GM06990 (cell line): Measurements from ENCODE around the gene ALPI.

DNA sequence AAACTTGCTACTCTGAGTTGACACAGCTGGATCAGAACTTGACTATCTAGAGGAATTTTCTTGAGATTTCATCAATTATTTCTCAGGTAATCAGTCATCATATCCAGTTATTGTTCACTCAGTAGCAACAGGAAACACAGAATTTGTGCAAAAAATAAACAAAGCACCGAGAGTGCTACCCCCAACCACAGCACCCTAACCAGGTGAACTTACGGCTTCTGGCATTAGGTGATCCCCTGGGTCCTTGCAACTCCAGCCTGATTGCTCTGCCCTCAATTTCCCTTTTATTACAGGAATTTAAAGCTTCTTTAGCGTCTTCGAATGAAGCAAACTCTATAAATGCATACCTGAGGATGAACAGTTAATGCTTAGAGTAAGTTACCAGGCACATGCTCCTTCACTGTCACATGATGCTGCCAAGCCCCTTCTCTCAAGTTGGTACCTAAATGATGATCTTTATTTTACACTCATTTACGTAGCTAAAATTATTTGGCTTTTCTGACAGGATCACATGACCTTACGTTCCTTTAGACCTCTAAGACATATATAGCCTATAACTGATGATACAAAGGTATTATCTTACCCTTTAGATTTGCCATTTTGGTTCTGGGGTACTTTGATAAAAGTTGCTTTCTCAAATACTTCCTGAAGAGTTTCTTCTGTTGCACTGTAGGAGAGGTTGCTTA lies 7.7 kb downstream of the NCL start:
- RRBS: no CpG with 5 or more reads among the region's 6 CpGs

- RRBS: no CpG with 5 or more reads among the region's 4 CpGs
Observed at GRCh38 chr2:231463019-231463565, 1.2 kb downstream of the NCL start.

GRCh38 chr2:231542093-231542540 lies 11.9 kb upstream of the NMUR1 start:
- RRBS: no CpG with 5 or more reads among the region's 3 CpGs

GRCh38 chr2:231646241-231646913 lies 53.7 kb downstream of the TEX44 start:
- RRBS: no CpG with 5 or more reads among the region's 7 CpGs

DNA sequence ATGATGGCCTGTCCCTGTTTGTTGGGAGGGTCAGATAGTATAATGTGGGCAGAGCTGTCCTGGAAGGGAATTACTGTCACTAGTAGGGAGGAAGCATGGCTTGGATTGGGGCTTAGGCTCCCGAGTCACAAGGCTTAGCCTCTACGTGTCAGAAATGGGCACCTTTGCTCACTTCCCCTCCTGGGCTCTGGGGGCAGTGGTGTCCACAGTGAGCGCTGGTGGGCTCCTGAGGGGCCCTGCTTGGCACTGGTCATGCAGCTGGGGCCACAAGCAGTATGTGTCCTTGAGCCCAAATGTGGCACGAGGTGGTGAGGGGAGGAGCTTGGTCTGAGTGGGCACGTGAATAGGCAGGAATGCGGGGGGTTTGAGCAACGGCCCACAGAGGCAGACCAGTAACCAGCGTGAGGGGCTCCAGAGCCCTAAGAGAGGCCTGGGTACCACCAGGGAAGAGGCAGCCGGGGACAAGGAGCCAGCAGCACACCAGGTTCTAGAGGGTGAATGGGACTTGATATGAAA lies 23.0 kb upstream of the PTMA start:
- RRBS: no CpG with 5 or more reads among the region's 9 CpGs

- RRBS: 5% methylated on average over 8 of the region's 18 CpGs
Observed at GRCh38 chr2:231710889-231711128, 2.5 kb downstream of the PTMA start.

- RRBS: no CpG with 5 or more reads among the region's 7 CpGs
Observed at GRCh38 chr2:231796075-231796572, 9.9 kb downstream of the COPS7B start.

- RRBS: no CpG with 5 or more reads among the region's 5 CpGs
Observed at GRCh38 chr2:232015355-232016180, 54.1 kb downstream of the DIS3L2 start.

DNA sequence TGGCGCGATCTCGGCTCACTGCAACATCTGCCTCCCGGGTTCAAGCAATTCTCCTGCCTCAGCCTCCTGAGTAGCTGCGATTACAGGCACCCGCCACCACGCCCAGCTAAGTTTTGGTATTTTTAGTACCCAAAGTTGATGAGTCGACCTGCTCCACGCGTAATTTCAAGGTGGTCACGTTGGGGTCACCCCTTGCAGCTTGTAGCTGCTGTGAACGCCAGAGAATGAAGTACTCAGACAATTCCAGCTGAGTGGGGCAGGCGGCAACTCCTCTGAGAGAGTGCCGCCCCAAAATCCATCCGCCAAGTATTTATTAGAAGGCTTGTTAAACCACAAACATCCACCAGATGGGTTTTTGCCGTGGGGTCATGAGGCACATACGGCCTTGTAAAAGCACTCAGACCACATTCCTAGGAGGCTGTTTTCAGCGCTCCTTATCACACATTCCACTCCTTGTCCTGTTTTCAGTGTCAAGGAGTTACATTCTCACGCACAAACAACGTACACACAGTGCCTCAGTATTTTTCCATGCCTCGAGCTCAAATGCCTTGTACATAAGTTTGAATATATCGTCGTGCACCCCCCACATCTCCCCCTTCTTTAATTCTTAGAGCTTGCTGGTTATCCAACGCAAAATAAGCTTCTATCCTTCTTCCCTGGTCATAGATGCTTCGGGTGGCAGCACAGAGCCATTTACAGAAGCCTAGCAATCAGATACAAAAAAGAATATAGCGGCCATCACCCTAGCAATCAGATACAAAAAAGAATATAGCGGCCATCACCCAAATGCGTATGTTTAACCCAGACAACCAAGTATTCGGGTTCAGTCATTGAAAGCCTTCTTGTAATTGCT lies 7.2 kb downstream of the ALPP start:
- RRBS: no CpG with 5 or more reads among the region's 29 CpGs

DNA sequence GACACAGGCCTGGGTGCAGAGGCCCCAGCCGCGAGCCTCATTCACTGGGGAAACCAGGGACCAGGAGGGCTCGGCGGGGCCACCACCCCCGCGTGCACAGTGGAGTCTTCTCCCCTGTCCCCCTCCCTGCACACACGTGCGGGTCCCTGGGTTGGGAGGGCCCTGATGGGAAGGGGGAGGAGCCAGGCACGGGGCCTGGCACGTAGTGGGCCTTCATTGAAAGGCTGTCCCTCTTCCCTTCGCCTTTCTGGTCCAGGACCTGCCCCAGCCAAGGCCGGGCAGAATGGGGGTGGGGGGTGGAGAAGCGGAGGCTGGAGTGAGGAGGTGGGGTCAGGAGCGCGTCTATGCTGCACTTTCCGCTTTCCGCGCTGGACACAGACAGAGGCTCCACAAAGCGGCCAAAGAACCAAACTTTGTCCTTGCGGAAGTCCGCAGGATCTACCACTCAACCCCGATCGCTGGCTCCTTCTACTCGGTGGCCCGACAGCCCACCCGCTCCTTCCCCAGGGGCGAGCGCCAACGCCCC lies 9.1 kb downstream of the ALPP start:
- RRBS: no CpG with 5 or more reads among the region's 29 CpGs

GRCh38 chr2:232455874-232456387 lies at the start of gene ALPI:
Gene ALPI, plus strand, starts transcription at chr2:232456153.
- RRBS: 6% methylated on average over 2 of the region's 12 CpGs

DNA sequence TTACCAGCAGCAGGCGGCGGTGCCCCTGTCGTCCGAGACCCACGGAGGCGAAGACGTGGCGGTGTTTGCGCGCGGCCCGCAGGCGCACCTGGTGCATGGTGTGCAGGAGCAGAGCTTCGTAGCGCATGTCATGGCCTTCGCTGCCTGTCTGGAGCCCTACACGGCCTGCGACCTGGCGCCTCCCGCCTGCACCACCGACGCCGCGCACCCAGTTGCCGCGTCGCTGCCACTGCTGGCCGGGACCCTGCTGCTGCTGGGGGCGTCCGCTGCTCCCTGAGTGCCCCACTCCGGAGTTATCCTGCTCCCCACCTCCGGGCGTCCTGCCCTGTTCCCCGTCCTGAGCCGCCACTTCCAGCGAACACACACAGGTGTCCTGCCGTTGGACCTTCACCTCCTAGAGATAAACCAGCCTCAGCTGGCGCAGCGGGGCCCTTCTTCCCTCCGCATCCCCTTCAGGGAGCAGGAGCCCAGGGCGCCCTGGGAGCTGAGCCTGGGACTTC lies 3.0 kb downstream of the ALPI start:
- RRBS: 38% methylated on average over 4 of the region's 41 CpGs

DNA sequence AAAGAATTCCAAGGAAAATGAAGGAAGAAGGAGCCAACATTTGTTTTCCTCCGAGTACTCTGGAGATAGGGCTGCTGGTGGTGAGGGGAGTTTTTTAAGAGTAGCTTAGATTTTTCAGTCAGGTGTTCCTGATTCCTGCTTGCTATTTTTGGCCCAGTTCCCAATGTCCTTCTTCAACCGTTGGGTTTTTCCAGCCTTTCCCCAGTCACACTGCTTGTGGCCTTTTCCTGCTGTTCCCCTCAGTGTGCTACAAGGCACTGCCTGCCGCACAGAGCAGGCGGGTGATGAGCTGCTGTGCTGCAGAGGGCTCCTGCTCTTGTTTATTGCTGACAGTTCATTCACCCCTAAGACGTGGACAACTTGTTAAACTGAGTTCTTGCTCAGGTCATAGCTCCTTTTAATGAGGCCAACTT lies 20.5 kb downstream of the EIF4E2 start:
- RRBS: no CpG with 5 or more reads among the region's 5 CpGs

GRCh38 chr2:232605798-232606393 lies 27.5 kb upstream of the EFHD1 start:
- RRBS: 5% methylated on average over 10 of the region's 43 CpGs

DNA sequence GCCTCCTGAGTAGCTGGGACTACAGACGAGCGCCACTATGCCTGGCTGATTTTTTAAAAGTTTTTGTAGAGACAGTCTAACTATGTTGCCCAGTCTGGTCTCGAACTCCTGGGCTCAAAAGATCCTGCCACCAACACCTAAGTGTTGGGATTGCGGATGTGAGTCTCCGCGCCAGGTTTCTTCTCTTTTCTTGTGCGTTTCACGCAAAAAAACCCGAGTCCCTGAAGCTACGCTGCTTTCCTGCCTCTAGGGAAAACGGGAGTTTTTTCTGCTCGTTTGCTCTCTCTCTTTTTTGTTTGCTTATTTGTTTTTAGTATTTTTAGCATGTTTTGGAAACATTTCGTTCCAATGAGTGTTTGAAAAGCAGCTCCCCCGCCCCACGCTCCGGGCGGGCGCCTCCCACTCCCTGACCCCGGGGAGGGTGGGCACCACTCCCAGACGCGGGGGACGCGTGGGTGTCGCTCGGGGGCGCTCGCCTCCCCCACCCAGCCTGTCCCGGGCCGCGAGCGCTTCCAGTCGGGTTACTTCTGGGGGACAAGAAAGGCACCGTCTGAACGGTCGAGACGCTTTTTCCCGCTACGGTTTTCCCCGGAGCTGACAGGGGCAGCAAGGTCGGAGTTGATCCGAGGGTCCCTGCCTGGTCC lies 538 bp upstream of the EFHD1 start:
- RRBS: 5% methylated on average over 19 of the region's 41 CpGs

DNA sequence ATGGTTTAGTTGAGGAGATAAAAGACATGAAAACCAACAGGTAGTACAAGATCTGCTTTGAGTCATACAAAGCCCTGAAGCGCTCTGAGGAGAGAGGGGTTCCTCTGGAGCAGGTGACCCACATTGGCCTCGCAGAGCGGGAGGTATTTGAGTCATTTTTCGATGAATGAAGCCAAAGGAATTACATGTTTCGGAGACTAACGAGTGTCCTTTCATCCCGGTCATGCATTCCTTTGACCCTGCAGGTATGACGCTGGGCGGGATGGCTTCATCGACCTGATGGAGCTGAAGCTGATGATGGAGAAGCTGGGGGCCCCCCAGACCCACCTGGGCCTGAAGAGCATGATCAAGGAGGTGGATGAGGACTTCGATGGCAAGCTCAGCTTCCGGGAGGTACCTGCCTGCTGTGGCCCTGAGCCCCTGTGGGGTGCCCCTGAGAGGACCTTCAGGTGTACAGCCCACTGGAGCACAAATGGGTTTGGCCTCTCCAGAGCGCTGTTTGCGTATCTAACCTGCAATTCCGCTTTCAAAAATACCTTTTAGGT lies 29.2 kb downstream of the EFHD1 start:
- RRBS: no CpG with 5 or more reads among the region's 15 CpGs

DNA sequence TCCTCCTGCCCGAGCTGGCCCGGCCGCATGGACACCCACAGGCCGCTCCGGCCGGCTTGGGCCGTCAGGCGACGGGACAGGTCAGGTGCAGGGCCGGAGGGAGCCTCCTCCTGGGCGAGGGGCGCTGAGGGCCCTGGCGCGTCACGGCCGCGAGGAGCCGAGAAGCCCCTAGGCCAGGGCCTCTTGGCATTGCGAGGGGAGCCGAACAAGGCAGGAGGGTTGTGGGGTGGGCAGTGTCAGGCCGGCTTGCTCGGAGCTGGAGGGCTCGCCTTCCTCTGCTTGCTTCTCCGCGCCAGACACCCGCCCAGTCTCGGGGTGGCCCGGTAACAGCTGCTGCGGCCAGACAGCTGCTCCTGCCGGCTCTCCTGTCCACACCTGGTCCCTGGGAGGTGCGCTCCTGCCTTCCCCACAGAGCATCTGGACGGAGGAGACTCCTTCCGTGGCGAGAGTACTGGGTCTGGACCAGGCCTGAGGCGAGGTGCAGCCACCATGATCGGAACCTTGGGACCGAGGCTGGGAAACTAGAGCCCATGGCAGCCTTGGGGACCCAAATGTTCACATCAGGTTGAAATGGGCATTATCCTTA lies 462 bp downstream of the GIGYF2 start:
- RRBS: 6% methylated on average over 16 of the region's 37 CpGs

DNA sequence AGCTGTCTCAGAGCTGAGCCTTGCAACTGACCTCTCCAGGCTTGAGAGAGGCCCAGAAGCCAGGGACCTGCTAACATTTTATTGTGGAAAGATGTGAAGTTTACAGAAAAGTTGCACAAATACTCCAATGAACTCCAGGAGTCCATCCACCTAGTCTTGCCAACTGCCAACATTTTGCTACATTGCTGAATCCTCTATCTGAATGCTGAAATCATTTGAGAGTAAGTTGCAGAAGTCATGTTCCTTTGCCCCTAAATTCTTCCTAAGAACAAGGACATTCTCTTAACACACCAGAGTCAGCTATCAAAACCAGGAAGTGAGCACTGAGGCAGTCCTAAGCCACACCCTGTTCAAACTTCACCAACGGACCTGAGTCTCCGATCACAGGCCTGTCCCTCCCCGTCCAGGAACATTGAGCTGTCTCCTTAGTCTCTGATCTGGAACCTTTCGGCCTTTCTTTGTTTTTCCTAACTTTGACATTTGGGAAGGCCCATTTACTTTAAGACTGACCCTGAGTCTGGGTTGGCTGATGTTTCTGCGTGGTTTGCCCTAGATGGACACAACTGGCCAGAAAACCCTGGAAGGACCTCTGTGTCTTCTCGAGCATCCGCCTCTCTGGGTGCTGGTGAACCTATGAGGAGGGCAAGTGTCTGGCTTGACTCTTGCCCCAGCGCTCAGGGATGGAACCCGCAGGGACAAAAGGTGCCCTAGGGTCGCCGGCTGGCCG lies 4.1 kb downstream of the SNORC start:
- RRBS: no CpG with 5 or more reads among the region's 12 CpGs

DNA sequence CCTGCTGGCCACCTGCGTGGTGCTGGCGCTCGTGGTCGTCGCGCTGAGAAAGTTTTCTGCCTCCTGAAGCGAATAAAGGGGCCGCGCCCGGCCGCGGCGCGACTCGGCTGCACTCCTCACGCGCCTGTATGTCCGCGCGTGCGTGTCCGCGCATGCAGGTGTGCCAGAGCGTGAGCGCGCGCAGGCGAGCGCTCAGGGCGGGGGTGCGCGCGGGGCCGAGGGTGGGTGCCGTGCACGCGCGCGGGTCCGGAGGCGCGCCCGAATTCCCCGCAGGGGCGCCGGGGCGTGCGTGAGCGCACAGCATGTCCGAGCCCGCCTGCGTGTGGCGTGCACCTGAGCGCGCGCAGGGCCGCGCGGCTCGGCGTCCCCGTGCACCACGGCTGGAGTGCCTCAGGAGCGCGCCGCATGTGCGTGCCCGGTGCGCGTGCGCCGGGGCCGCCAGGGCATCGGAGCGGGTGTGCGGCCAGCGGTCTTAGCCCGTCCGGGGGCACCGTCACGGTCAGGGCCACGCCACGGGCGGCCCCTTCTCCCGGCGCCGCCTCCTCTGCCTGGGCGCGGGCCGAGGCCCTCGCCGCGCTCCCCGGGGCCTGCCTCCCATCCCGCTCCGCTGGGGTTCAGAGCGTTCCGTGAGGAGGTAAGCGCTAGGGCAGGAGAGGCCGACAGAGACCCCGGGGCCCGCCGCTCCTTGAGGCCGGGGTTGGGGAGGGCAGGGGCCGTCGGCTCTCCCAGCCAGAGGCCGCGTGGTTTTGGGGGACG lies 6.4 kb downstream of the SNORC start:
- RRBS: 8% methylated on average over 28 of the region's 109 CpGs

- RRBS: no CpG with 5 or more reads among the region's 8 CpGs
Observed at GRCh38 chr2:232899070-232899581, 29.1 kb downstream of the SNORC start.